HGPS cell (cell line): ENCODE measurements around a stretch of chr7.

- RRBS, result 45% methylated on average over 3 of the region's 16 CpGs
Observed at GRCh38 chr7:74324757-74325477, 35.7 kb downstream of the CLIP2 start.

DNA sequence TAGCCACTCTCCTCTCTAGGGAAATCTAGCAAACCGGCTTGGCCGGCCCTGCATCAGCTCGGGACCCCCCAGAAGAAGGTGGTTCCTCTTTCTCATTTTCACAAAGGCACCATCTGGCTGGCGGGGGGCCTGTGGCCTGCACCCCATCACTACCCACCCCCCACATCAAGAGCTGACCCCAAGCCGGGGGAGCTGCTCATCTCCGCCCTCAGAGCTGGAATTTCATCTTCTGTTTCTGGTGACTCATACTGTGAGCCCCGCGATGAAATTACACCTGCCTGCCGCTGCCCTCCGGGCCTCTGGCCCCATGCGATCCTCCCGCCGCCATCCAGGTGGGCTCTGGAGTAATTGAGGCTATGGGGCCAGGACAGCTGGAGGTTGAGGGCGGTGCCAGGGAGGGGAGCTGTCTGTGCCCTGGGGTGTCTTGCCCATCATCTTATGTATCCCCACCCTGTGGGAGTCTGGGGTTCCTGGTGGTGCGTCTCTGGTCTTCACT is 8.9 kb downstream of the GTF2IRD1 start:
- RRBS, result 81% methylated on average over 6 of the region's 15 CpGs

DNA sequence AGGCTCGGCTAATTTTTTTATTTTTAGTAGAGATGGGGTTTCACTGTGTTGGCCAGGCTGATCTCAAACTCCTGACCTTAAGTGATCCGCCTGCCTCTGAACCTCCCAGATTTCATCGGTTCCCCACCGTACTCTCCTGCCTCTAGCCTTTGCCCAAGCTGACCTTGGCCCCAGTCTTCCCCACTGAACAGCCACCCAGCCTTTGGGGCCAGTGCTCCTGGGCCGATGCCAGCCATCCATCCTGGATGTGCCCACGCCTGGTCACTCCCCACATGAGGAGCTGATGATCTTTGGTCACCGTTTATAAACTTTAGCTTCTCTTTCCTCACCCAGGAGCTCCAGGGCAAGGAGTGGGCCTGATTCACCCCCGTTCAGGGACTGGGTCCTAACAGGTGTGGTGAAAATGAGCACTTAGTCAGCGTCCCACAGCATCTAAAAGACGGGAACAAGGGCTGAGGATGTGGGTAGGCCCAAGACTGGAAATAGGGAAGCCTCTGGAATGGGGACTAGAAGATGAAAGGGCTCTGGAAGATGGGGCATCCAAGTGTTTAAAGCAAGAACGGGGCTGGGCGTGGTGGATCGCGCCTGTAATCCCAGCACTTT is 22.9 kb downstream of the GTF2IRD1 start:
- RRBS, result no CpG with 5 or more reads among the region's 14 CpGs

- RRBS, result no CpG with 5 or more reads among the region's 13 CpGs
Observed at GRCh38 chr7:74495094-74495728, 41.5 kb downstream of the GTF2IRD1 start.

GRCh38 chr7:74515278-74515707 is 61.6 kb downstream of the GTF2IRD1 start:
- RRBS, result 92% methylated on average over 6 of the region's 16 CpGs

DNA sequence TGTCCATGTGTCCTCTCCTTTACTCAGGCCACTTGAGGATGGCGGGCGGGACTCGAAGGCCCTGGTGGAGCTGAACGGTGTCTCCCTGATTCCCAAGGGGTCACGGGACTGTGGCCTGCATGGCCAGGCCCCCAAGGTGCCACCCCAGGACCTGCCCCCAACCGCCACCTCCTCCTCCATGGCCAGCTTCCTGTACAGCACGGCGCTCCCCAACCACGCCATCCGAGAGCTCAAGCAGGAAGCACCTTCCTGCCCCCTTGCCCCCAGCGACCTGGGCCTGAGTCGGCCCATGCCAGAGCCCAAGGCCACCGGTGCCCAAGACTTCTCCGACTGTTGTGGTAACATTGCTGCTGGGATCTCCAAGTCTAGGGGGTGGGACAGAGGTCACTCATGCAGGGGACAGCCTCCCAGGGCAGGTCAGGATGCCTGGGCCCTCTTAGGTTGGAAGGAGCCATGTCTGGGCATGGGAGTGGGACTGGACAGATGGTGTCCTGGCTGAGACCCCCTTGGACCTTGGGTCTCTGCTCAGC is 65.7 kb downstream of the GTF2IRD1 start:
- RRBS, result no CpG with 5 or more reads among the region's 14 CpGs

DNA sequence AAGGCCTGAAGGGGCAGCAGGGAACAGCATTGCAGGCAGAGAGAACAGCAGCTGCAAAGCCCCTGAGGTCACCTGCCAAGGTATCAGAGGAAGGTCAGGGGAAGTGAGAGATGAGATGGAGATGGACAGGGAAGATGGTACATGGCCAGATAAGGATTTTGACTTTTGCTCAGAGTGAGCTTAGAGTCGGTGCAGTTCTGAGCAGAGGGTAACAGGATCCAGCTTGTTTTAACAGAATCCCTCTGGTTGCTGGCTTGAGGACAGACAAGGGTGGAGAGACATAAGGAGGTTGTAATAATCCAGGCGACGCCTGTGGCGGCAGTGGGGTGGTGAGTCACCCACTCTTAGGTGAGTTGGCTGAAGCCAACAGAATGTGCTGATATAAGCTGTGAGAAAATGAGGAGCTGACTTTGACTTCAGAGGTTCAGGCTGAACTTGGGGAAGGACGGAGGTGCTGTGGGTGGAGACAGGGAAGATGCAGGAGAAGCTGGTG is 82.2 kb upstream of the GTF2I start:
- RRBS, result no CpG with 5 or more reads among the region's 5 CpGs

DNA sequence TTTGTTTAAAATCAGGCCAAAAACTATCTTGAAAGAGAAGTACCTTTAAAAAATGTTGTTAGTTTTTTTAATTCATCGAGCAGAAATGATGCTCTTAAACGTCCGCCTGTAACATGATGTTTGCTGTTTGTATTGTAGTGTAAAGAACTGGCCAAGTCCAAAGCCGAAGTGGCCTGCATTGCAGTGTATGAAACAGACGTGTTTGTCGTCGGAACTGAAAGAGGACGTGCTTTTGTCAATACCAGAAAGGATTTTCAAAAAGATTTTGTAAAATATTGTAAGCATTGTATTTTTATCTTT is 33.3 kb downstream of the GTF2I start:
- RRBS, result no CpG with 5 or more reads among the region's 8 CpGs

GRCh38 chr7:74707042-74707819 is 49.7 kb downstream of the GTF2I start:
- RRBS, result no CpG with 5 or more reads among the region's 17 CpGs

DNA sequence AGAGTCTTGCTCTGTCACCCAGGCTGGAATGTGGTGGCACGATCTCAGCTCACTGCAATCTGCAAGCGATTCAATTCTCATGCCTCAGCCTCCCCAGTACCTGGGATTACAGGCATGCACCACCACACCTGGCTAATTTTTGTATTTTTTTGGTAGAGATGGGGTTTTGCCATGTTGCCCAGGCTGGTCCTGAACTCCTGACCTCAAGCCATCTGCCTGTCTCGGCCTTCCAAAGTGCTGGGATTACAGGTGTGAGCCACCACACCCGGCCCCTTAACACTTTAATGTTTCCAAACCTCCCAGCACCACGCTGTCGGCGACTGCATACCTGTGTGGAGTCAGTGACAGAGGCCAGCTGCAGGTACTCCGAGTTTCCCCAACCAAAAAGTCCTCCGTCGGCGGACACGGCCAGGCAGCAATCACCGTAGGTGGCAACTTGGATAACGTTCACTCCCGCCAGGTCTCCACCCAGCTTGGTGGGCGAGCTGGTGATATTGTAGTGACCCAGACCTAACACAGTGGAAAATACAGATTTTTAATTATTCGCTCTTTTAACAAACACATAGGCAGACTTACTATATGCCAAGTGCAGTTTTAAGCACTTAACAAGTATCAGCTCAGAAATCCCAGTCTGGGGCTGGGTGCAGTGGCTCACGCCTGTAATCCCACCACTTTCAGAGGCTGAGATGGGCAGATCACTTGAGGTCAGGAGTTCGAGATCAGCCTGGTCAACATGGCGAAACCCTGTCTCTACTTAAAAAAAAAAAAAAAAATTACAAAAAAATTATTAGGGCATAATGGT is 15.1 kb downstream of the RCC1L start:
- RRBS, result no CpG with 5 or more reads among the region's 20 CpGs

GRCh38 chr7:75418828-75419896 is 23.7 kb downstream of the TRIM73 start:
- RRBS, result no CpG with 5 or more reads among the region's 36 CpGs

GRCh38 chr7:75515695-75516416 is 23.7 kb downstream of the SPDYE5 start:
- RRBS, result no CpG with 5 or more reads among the region's 4 CpGs

GRCh38 chr7:75788119-75788690 is 16.2 kb upstream of the CCL26 start:
- RRBS, result no CpG with 5 or more reads among the region's 11 CpGs

- RRBS, result no CpG with 5 or more reads among the region's 4 CpGs
Observed at GRCh38 chr7:75789564-75790211, 17.7 kb upstream of the CCL26 start.

- RRBS, result no CpG with 5 or more reads among the region's 26 CpGs
Observed at GRCh38 chr7:75962672-75963773, 31.4 kb downstream of the TMEM120A start.

GRCh38 chr7:75981608-75982560 is 12.5 kb downstream of the TMEM120A start:
- RRBS, result 80% methylated on average over 2 of the region's 43 CpGs

- RRBS, result 48% methylated on average over 1 of the region's 41 CpGs
Observed at GRCh38 chr7:75988880-75990334, 5.0 kb downstream of the TMEM120A start.

DNA sequence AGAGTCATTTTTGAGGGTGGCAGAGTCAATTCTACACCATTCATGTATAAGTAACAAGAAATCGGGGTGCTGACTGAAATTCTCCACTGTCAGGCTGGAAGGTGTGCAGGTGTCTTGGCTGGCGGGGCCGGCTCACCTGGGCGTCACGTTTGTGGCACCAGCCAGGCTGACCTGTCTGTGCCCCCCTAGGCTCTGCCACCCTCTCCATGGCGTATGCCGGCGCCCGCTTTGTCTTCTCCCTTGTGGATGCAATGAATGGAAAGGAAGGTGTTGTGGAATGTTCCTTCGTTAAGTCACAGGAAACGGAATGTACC is 16.7 kb downstream of the MDH2 start:
- RRBS, result 97% methylated on average over 5 of the region's 11 CpGs

DNA sequence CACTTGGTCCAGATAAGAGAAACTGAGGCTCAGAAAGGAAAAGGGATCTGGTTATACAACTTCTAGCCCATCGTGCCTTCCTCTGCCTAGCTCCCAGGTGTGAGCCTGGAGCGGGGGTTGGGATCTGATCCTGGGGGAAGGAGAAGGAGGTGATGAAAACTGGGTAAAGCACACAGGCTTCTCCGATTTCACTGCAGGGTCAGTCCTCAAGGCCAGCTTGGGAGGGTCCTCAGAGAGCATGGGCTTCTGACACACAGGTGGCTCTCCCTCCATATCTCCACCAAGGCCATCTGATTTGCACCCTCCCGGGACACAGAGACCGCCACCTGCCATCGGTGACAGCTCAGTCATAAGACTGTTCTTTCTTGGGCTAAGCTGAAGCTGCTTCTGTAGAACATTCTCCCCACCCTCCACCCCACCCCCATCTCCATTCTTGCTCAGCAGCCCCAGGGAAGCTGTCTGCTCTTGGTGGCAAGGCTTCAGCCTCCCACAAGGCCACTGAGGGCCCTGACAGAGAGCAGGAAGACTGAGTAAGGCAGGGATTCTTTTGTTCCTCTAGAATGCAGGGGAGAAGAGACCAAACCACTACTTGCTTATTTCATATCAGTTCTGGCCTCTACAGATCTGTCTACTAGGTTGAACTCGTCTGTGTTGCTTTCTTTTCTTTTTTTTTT is 16.5 kb downstream of the SRRM3 start:
- RRBS, result no CpG with 5 or more reads among the region's 7 CpGs

GRCh38 chr7:76250964-76251194 is 49.2 kb downstream of the SRRM3 start:
- RRBS, result no CpG with 5 or more reads among the region's 8 CpGs